Vein endothelial cell (primary cell): Measurements from ENCODE around the genes RGS21, GLRX2, CFHR1 and F13B.

DNA sequence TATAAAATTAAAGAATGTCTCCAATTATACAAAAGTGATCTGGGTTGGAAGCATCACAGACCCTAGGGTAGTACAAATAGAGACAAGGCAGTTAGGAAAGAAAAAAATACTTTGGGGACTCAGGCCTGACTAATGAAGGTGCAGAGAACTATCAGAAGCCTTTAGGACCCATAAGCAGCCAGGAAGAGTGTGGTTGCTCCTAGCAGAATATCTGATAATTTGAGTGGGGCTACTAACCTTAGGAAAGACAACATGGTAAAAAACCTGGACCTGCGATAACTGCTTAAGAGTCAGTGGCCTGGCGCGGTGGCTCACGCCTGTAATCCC lies 542.7 kb downstream of the BRINP3 start:
- CAGE, long polyA plus RNA: no peak

DNA sequence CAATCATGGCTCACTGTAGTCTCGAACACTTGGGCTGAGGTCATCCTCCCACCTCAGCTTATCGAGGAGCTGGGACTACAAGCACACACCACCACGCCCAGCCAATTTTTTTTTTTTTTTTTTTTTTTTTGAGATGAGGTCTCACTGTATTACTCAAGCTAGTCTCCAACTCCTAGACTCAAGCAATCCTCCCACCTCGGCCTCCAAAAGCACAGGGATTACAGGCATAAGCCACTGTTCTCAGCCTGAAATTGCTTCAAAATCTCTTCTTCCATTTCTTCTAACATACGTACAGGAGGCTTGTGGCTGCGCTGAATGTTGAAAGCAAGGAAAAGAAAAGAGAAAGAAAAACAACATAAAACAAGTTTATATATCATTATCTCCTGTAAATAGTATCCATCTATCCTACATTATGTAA lies 91.9 kb upstream of the RGS18 start:
- CAGE, long polyA plus RNA: no peak

GRCh38 chr1:192316914-192317296 lies at the start of gene RGS21:
TSS of gene RGS21 (plus strand) at chr1:192316992.
- CAGE, long polyA plus RNA: no peak

GRCh38 chr1:192809272-192809857 lies 526 bp downstream of the RGS2 start:
- CAGE, long polyA plus RNA: no peak

- CAGE, long polyA plus RNA: no peak
These were observed 104.3 kb downstream of the UCHL5 start for GRCh38 chr1:192954857-192955263.

- CAGE, long polyA plus RNA: no peak
These were observed at the start of gene GLRX2 for GRCh38 chr1:193104866-193105889. TSS of gene GLRX2 (minus strand) at chr1:193105414.

GRCh38 chr1:193219111-193219887 lies 32.9 kb upstream of the B3GALT2 start:
- CAGE, long polyA plus RNA: no peak

DNA sequence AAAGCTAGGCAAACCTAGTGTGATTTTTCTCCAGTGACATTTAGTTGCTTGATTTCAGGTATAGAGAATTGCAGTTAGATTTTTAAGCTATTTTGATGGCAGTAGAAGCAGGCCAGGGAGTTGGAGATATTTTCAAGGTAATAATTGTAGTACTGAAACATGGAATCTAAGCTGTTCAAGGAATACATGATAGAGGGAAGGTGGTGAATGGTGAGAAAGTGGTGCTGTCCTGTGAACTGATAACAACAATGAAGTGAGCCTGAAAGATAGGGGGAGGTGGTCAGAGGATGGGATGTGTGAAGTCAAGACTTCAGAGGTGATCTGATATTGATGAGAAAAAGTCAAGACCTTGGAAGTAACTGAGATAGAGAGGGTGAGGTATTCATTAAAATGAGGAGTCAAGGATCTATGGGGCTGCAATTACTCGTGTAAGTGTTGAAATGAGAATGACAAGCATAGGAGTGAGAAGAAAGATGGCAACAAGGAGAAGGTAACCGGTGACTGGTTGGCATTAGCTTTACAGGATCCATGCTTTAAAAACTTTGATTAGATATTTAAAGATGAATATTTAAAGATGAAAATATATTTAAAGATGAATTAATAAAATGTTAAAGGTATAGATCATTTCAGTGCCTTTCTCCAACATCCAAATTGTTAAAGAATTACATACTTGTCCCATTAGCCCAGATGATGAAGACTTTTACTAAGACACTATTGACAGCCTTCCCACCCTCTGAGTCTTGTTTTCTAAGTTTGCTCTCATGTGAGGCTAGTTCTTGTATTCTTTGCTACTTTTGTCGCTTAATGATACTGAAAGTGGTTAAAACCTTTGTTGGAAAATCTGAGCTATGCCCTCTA lies 70.9 kb upstream of the B3GALT2 start:
- CAGE, long polyA plus RNA: no peak

DNA sequence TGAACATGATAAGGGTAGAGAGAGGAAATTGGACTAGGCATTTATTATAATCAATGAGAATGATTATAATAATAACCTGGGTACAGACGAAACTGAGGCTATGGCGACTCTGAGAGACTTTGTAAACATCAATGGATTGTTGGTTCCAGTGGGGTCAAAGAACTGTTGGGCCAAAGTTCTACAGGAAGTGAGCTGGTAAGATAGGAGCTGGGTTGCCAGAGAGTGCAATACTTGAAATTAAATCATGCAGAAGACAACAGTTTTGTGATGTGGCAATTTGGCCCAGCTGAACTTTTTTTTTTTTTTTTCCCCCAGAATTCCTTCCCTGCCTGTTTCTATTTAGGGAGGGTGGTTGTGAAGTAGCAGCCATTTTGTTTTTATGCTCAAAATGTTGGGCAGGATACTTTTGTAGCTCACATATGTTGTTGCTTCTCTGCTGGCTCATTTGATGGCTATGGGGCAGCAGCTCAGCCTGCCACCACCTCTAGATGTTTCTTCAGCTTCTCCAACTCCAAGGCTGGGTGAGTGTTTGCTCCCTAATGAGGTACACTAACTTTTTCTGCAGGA lies 286.5 kb upstream of the B3GALT2 start:
- CAGE, long polyA plus RNA: no peak

GRCh38 chr1:195847708-195848672 lies 760.2 kb downstream of the KCNT2 start:
- CAGE, long polyA plus RNA: no peak

- CAGE, long polyA plus RNA: no peak
These were observed 207.4 kb downstream of the KCNT2 start for GRCh38 chr1:196400733-196401416.

DNA sequence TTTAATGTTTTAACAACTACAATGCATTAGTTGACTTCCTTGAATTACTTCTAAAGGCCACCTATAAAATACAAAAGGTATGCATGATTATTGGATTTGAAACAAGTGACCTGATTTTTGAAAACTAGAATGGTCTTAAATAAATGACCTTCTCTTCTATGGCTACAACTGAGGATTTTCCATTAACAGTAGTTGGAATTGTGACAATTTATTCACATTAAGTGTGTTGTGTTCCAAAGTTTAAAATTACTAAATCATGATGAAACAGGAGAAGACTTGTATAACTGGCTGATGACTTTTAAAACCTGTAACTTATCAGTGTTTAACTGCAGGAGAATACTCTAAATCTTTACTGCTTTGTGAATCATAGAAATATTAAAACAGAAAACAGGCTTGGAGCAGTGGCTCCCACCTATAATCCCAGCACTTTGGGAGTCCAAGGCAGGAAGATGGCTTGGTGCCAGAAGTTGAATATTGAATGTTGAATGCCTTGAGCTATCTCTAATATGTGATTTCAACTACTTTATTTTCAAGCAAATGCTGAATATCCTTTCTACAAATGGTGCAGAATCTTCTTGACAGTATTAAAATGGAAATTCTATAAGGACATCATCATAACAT lies 4.5 kb downstream of the KCNT2 start:
- CAGE, long polyA plus RNA: no peak

DNA sequence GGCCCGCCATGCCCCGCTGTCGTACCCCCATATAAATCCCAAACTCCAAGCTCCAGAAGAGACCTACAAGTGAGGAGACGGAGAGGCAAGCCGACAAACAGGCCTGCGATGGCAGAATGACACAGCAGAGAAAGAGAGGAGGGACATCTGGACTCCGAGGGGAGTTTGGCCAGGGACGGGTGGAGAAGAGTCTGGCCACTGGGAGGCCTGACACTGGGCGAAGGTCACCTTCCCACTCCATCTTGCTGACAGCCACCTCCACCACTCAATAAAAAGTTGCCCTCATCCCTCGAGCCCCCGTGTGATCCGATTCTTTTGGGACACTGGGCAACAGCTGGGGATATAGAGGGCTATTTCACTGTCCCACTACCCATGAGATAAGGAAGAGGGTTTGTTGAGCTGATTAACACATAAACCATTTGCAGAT lies 1.8 kb upstream of the CFH start:
- CAGE, long polyA plus RNA: no peak

GRCh38 chr1:196659558-196659842 lies 7.7 kb downstream of the CFH start:
- CAGE, long polyA plus RNA: no peak

GRCh38 chr1:196743265-196743786 lies 31.3 kb upstream of the CFHR3 start:
- CAGE, long polyA plus RNA: no peak

GRCh38 chr1:196819530-196819913 lies at the start of gene CFHR1:
TSS of gene CFHR1 (plus strand) at chr1:196819731.
- CAGE, long polyA plus RNA: no peak

DNA sequence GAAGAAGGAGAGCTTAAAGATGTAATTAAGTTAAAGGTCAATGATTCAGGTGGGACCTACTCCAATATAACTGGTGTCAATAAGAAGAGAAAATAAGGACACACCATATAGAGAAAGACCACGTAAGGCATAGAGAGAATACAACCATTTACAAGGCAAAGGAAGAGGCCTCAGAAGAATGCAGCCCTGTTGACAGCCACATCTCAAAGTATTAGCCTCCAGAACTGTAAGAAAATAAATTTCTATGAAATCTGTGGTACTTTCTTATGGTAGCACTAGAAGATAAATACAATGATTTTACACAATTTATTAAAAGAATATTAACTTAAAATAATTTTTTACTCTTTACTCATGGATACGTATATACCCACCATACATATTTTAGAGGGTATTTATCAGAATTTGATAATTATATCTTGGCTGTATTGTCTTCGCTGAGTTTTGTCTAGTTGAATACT lies 1.9 kb downstream of the CFHR4 start:
- CAGE, long polyA plus RNA: no peak

GRCh38 chr1:197067127-197067375 lies at the start of gene F13B:
TSS of gene F13B (minus strand) at chr1:197067260.
- CAGE, long polyA plus RNA: no peak

DNA sequence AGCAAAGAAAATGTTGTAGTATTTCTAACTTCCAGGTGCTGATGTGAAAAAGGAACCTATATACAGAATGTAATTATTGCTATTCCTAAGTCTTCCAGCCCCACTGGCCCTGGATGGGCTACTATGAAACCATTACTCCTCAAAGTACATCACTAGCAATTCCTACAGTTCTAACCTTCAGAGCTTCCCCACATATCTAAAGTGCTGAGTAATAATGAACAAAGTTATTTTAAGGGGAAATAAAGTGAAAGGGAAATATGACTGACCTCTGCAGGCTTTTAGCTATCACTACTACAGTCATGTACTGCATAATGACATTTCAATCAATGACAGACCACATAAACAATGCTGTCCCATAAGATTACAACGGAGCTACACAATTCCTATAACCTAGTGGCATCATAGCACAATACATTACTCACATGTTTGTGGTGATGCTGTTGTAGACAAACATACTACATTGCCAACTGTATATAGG lies 22.1 kb downstream of the ZBTB41 start:
- CAGE, long polyA plus RNA: no peak

GRCh38 chr1:197638384-197638669 lies 137.0 kb downstream of the DENND1B start:
- CAGE, long polyA plus RNA: no peak